H7 (cell line): ENCODE data around the gene HOXA10.

DNA sequence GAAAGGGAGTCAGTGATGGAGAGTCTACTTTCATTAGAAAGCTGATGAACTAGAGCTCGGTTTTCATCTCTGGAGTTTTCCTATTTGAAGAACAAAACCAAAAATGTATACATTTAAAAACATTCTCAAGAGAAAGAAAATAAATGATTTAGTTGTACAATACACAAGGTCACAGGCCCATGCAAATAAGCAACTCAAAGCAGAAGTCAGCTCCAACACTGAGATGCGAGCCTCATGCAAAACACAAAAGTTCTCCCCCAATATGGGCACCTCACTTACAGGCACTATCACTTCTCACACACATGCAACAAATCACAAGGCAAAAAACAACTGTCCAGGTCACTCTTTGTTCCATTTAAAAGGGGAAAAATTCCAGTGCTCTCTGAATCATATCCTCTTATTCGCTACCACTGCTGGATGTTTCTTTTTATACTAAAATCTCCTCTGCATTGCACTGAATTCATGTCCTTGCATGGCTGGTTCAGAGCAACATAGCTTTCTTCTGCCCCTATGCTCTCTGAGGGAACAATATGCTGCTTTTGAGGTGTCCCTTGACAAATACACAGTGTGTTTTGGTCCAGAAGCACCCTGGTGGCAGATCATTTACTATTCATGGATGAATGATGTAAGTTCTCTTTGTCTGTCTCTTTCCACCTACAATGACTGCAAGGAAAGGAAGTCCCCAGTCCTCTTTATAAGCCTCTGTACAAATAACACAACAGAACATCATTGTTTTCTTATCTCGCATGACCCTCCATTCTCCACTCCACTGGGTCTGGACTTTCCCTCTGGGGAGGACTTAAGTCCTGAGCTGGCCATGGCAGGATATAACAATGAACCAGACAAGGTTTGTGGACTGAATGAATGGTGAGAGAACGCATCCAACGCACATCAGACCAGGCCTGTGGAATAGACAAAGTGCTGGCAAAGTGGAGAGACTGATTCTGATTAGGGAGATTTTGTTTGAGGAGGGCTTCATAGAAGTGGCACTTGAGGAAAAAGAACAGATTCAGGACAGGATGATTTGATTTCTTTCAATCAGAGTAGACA, 85.4 kb upstream of the GSDME start:
- RAMPAGE, long total RNA = no peak

DNA sequence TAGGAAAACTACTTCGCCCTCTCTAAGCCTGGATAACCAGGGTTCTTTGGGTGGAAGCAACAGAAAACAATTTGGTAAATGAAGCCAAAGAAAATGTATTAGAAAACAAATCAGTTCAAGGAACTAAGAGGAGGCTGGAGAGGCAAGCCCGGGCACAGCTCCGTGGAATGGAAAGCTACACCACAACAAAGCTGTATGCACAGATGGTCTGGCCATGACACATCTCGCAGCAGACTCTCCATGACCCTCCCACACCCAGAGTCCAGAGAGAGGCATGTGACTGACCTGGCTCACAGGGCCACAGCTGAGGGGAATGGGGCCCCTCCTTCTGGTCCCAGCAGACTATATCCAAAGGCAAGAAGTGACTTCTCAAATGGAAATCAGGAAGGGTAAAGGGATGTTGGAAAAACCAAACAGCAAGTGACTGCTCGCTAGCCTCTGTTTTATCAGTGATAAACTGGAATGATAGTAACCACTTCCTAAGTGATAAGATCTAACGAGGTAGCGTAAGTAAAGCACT, 8.7 kb downstream of the OSBPL3 start:
- RAMPAGE, long total RNA = no peak

GRCh38 chr7:24981132-24981550, 1.2 kb upstream of the OSBPL3 start:
- RAMPAGE, long total RNA = no peak

DNA sequence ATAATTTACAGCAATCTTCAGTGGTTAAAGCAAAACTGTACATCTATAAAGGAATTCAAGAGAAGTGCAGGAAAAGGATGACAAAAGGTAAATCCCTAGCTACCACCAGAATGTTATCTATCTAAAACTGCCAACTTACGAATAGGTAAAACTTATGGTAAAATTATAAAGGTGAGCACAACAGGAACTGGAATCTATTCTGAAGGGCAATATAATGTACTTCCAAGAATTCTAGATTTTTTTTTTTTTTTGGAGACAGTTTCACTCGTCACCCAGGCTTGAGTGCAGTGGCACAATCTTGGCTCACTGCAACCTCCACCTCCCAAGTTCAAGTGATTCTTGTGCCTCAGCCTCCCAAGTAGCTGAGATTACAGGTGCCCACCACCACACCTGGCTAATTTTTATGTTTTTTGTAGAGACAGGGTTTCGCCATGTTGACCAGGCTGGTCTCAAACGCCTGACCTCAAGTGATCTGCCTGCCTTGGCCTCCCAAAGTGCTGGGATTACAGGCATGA, 5.1 kb downstream of the CYCS start:
- RAMPAGE, long total RNA = no peak

GRCh38 chr7:25776062-25776494, 375.9 kb upstream of the NFE2L3 start:
- RAMPAGE, long total RNA = no peak

DNA sequence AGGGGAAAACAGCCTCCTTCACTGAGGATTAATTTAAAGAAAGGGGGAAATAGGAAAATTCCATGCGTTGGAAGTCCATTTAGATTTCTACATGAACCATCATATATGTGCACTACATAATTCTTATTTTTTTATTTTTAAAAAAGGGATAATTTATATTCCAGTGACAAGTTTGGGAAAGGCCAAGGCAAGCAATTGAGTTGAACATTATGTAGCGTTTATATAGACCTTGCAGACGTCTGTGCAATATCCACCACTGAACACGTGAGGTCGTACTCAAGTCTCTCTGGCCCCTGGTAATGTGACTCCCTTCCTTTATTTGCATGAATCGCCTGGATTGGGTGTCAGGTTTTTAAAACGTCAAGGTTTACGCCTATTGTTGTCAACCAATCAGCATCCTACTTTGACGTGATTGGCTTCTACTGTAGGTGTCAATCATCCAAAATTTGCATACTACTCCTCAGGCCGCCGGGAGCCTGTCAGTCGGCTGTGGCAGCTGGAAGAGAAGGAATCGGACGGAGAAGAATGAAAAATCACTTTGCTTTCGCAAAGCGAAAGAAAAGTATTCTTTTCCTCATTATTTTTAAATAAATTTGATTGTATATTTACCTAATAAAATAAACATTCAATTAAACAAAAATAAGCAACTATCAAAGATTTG, 297.0 kb upstream of the NFE2L3 start:
- RAMPAGE, long total RNA = no peak

GRCh38 chr7:25862053-25862509, 289.9 kb upstream of the NFE2L3 start:
- RAMPAGE, long total RNA = no peak

GRCh38 chr7:26185823-26186433, 14.6 kb downstream of the HNRNPA2B1 start:
- RAMPAGE, long total RNA = no peak

- RAMPAGE, long total RNA = no peak
These were observed 14.0 kb downstream of the HNRNPA2B1 start for GRCh38 chr7:26186439-26187077.

- RAMPAGE, long total RNA = no peak
These were observed 8.0 kb downstream of the HNRNPA2B1 start for GRCh38 chr7:26192322-26193155.

GRCh38 chr7:26698706-26699211, 165.6 kb downstream of the SKAP2 start:
- RAMPAGE, long total RNA = no peak

- RAMPAGE, long total RNA = no peak
These were observed 6.7 kb downstream of the SKAP2 start for GRCh38 chr7:26857437-26858352.

- RAMPAGE, long total RNA = no peak
These were observed 2.9 kb upstream of the HOXA2 start for GRCh38 chr7:27105228-27105844.

- RAMPAGE, long total RNA = no peak
These were observed 6.3 kb upstream of the HOXA2 start for GRCh38 chr7:27108579-27109473.

DNA sequence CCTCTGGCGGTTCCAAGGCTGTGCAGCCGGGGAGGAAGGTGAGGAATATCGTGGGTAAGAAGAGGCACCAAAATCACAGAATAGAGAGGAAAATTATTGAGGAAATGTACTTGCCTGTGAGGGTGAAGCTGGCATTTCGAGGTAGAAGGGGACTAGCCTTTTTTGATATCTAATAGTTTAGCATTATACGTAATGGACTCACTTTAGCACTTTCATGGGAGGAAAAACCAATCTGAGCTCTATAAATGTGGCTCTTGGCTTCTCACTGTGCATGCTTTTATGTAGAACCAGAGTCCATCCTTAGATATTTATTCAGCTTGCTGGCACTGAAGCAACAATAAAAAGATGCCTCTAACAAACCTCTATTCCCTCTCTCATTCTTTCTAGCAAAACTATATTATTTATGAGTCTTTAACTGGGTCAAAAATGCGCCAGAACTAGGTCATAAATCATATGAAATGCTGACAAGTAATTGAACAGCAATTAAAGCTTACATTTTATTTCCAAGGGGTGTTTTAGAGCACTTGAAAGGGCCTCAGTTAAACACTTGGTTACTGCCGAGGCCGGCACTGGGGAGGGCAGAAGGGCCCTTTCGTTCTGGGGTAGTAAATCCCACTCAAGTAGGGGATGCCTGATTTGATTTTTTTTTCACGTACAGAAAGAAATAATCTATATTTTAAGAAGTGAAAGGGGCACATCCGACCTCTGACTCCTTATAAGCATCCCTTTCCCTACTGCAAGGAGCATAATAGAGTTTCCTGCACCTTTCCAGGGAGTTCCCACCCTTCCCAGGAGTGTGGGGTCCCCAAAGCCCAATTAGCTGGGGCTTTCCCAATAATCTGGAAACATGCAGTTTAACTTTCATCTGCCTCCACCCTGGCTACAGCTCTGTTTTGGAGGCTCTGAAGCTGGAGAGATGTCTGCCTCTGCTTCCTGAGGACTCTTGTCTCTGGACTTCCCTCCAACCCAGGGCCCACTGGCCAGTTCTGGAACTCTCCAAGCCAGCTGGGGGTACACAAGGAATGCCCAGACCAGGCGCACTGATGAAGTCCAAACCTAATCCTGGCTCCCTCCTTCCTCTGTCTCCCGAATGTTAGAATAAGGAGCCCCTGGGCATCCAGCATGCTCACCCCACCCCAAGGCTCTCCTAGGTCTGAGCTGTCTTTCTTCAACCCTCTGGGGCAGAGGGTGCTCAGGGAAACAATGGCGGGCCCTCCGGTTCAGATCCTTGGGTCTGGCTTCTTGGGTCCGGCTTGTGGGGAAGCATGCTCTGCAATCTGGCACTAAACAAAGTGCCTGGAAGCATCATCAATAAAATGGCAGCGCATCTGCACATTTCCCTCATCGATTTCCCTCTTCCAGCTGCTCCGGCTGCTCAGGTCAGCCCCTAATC, 13.8 kb downstream of the HOXA4 start:
- RAMPAGE, long total RNA = no peak

DNA sequence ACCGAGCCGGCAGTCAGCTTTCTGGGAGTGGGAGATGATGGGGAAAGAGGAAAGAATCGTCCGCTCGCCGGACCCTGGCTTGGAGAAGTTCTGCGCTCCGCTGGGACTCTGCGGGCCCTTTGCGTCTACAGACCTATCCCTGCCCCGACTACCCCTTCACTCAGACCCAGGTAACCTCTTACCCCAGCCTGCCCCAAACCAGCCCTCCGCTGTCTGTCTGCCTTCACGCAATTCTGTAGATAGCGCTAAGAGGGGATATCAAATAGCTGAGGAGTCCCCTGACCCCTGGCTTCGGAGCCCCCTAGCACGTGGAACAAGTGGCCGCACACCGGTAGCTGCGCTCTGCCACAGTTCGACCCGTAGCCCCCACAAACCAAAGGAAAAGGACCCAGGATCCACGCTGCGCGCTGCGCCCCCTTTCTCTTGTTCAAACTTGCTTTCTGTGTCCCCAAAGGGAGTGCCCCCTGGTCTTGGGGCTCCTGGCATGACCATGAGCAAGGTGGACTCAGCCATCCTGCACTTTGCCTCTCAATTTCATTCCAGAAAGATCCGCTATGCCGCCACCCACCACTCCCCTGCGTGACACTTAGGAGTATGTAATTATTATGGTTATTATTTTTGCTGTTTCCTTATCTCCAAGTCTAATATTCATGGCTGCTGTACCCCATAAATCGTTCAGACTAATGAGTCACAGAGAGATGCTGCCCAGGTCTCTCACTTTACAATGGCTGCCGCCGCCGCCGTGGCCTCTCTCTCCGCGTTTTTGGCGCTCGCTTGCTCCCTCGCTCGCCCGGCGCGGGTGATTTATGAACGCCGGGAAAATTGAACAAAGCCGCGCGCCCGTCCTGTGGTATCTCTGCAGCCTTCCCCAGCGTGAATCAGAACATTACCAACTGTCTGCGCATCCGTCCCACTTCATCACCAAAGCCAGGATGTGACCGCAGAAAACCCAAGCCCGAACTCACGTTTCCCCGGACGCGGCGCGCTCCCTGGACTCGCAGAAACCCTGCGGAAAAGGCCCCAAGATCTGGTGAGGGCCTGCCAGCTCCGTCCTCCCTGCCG, 6.8 kb downstream of the HOXA4 start:
- RAMPAGE, long total RNA = no peak

DNA sequence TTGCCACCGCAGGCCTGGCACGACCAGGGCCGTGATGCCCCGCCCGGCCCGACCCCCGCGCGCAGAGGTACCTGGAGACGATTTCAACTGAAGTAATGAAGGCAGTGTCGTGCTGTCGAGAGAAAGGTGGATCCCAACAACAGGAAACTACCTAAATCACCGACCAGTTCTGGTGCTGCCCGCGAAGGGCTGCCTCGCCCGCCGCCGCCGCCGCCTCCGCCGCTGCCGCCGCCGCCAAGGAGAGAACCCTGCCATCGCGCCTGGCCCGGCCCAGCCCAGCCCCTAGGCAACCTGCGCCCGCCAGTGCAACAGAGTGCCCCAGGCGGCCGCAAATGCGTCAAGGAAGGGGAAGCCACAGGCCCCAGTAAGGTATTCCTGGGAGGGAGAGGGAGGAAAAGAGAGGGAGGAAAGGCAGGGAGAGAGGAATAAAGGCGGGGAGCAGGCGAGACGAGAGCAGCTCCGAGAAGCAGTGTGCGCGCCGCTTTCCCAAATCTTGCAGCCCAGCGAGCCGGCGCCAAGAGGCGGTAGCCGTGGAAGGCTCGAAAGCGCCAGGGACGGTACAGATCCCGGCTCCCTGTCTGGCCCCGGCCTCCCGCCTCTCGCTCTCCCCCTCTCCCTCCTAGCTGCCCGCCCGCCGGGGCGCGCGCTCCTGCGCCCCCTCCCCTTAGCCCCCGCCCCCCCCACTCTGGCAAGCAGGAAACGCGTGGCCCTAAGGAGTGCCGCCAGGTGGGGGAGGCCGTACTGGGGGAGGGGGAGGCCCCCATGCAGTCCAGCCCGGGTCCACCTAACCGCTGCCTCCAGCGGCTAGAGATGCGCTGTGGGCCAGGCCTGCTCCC, 4.3 kb upstream of the HOXA9 start:
- RAMPAGE, long total RNA = no peak

GRCh38 chr7:27174007-27174547, at the start of gene HOXA10:
Gene HOXA10, minus strand, starts transcription at chr7:27174320.
- RAMPAGE, long total RNA = no peak

GRCh38 chr7:27202756-27203632, 3.1 kb upstream of the HOXA13 start:
- RAMPAGE, long total RNA = no peak

- RAMPAGE, long total RNA = no peak
These were observed 121.7 kb downstream of the EVX1 start for GRCh38 chr7:27364164-27364867.